HT1080 (cell line): ENCODE measurements around the genes ADCK2, DENND11 and TAS2R5.

RAMPAGE:
- cytosol, long total RNA, result no peak
- long total RNA, result no peak
- nucleus, long total RNA, result no peak
These were observed 52.7 kb upstream of the KDM7A start for GRCh38 chr7:140229492-140229899.

RAMPAGE:
- cytosol, long total RNA, result no peak
- long total RNA, result no peak
- nucleus, long total RNA, result no peak
These were observed 61.9 kb upstream of the KDM7A start for GRCh38 chr7:140238512-140239292.

DNA sequence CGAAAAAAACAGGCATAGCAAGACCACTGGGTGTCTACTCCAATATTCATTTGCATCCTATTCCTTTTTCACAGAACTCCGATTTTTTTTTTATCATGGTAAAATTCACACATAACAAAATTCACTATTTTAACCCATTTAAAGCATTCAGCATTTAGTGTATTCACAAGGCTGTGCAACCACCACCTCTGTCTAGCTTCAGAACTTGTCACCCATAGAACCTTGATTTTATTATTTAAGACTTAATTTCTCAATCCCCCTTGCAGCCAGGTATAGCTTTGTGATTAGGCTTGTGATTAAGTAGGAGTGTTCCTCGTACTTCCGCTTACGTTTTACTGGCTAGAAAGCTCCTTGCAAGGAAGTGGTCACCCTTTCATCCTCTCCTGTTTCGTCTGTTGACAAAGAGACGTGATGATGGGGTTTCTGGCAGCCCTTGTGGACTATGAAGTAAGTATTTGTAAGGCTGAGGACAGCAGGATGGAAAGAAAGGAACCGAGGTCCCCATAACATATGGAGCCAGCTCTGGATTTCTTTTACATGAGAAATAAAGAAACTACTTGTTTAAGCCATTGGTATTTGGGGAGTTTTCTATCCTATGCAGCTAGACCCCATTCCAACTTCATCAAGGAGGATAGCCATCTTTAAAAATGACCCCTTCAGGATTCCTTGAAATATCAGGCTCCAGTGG lies 86.5 kb upstream of the KDM7A start:
RAMPAGE:
- cytosol, long total RNA, result no peak
- long total RNA, result no peak
- nucleus, long total RNA, result no peak

DNA sequence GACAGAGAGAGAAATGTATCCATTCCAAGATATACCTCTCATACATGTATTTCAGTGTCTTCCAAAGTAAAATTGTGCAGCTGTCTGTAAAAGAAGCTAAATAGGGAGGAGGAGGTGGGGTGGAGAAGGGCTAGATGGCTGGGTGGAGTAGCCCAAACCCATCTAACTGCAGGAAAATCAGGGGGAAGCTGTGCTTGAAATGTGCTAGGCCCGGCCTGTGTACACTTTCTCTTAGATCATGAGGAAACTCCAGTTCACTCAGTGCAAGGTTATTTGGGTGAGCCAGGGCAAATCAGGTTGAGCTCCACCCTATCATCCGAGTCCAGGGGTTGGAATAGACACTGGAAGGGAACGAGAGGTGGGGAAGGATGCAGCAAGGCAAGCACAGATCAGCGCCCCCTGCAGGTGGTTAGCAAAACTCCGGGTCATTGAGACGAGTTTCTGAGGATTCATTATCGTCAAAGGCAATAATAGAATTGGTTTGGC lies 35.5 kb downstream of the MKRN1 start:
RAMPAGE:
- cytosol, long total RNA, result no peak
- long total RNA, result no peak
- nucleus, long total RNA, result no peak

GRCh38 chr7:140488507-140488822 lies 9.2 kb upstream of the MKRN1 start:
RAMPAGE:
- cytosol, long total RNA, result no peak
- long total RNA, result no peak
- nucleus, long total RNA, result no peak

RAMPAGE:
- cytosol, long total RNA, result start-site peak on the minus strand at chr7:140525768-140525854, 17 and 16 reads in 2 replicates
- long total RNA, result start-site peak on the minus strand at chr7:140525768-140525813, 9 reads
- nucleus, long total RNA, result no peak
These were observed 46.3 kb upstream of the MKRN1 start for GRCh38 chr7:140525502-140526198.

RAMPAGE:
- cytosol, long total RNA, result no peak
- long total RNA, result no peak
- nucleus, long total RNA, result no peak
These were observed 3.3 kb downstream of the DENND2A start for GRCh38 chr7:140637284-140637735.

DNA sequence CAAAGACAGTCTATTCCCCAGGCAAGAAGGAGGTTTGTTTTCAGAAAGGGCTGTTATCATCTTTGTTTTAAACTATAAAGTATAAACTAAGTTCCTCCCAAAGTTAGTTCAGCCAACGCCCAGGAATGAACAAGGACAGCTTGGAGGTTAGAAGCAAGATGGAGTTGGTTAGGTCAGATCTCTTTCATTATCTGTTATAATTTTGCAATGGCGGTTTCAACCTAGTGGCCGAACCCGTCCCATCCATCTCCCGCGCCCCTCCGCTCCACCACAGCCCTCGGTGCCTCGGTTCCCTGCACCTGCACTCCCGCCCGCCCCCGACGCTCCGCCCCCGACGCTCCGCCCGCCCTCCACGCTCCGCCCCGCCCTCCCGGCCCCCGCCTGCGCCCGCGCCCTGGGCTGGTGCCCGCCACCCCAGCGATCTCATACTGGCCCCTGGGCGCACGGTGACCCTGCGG lies at the start of gene ADCK2:
TSS of gene ADCK2 (plus strand) at position 409 of the 458 bp plus-strand sequence.
RAMPAGE:
- cytosol, long total RNA, result no peak
- long total RNA, result no peak
- nucleus, long total RNA, result no peak

GRCh38 chr7:140723046-140723750 lies 26.7 kb downstream of the NDUFB2 start:
RAMPAGE:
- cytosol, long total RNA, result no peak
- long total RNA, result no peak
- nucleus, long total RNA, result no peak

DNA sequence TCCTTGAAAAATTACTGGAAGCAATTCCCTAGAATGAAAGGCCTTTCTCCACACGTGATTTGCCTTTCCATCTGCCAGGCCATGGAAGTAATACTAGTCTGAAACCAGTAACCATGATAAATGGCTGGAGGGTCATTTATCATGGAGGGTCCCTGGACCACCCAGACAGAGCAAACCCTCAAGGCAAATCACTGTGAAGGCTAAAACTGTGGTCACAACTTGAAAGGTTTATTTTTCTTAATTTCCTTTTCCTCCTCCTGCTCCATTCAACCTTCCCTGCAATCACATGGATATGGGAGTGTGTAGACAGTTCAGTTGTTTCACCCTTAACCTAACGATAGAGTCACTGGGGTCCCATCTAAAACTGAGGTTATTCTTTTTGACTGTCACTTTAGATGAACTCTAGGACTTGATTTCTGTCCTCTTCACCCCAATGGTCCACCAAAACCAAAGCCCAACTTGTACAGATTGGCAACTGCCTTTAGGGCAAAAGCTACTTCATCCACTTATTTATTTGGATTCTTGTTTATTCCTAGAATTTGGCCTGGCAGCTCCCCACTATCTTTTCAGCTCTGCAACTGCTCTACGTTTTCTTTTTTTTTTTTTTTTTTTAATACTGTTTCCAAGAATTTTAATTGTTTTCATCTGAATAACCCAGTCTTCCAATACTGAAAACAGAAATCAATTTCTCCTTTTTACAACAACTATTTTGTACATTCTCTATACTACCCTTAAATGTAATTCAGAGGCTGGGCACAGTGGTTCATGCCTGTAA lies 16.1 kb downstream of the BRAF start:
RAMPAGE:
- cytosol, long total RNA, result no peak
- long total RNA, result no peak
- nucleus, long total RNA, result no peak

DNA sequence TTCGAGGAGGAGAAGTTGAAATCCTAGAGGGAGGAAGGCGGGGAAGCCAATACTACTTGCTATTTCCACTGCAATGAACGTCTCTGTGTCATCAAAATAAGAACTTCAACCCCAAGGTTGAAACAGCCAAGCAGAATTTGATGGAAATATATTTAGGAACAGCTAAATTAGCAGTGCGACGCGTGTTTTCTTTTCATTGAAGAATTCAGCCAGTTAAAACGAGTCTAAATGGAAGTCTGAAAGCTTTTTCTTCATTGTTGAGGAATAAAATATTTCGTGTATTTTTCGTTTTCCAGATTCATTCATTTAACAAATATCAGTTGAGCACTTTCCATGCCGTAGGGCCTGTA lies 474 bp upstream of the BRAF start:
RAMPAGE:
- cytosol, long total RNA, result no peak
- long total RNA, result no peak
- nucleus, long total RNA, result no peak

RAMPAGE:
- cytosol, long total RNA, result no peak
- long total RNA, result no peak
- nucleus, long total RNA, result no peak
These were observed 184.9 kb upstream of the AGK start for GRCh38 chr7:141366015-141366913.

DNA sequence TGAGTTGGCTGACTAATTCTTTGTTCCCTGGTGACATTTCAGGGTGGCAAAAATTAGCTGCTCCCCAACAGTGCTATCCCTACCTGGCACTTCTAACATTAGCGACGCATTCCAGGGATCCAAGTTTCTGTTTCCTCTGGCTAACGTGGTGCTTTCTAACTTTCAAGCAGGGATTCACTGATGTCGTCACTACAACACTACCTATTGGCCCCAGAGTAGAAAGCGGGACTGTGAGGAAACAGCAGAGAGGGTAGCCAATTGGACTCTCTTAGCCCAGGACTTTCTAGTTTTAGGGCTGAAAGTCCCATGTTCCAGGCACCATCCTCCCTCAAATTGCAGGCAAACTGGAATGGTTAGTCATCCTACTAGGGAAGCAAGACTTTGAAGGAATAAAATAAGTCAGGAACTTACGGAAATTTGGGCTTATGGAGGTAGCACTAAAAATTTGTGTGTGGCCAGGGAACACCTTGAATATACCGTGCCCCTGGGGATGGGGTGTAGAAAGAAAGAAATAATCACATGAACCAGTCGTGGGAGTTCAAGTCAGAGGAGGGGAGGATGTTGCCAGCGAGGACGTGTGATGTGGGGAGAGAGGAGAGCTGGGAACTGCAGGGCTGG lies 89.2 kb upstream of the AGK start:
RAMPAGE:
- cytosol, long total RNA, result no peak
- long total RNA, result no peak
- nucleus, long total RNA, result no peak

DNA sequence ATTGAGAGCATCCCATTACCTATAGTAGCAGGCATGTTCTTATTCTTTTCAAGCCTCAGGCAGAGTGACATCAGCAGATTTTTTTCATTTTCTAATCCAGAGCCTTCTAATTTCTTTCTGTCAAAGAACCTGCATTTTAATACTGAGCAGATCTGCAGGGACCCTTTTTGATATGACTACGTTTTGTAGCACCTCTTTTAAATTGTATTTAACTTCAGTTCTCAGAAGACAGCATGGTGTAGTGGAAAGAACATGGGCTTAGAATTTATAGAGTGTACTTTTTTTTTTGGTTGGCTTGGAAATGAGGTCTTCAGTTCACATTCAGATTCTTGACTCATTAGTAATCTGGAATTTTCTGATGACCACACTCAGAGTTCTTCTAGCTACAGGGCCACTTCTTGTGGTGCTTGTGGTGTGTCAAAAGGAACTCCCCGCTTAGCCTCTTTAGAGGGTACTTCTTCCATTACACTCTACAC lies 34.6 kb downstream of the AGK start:
RAMPAGE:
- cytosol, long total RNA, result no peak
- long total RNA, result no peak
- nucleus, long total RNA, result no peak

DNA sequence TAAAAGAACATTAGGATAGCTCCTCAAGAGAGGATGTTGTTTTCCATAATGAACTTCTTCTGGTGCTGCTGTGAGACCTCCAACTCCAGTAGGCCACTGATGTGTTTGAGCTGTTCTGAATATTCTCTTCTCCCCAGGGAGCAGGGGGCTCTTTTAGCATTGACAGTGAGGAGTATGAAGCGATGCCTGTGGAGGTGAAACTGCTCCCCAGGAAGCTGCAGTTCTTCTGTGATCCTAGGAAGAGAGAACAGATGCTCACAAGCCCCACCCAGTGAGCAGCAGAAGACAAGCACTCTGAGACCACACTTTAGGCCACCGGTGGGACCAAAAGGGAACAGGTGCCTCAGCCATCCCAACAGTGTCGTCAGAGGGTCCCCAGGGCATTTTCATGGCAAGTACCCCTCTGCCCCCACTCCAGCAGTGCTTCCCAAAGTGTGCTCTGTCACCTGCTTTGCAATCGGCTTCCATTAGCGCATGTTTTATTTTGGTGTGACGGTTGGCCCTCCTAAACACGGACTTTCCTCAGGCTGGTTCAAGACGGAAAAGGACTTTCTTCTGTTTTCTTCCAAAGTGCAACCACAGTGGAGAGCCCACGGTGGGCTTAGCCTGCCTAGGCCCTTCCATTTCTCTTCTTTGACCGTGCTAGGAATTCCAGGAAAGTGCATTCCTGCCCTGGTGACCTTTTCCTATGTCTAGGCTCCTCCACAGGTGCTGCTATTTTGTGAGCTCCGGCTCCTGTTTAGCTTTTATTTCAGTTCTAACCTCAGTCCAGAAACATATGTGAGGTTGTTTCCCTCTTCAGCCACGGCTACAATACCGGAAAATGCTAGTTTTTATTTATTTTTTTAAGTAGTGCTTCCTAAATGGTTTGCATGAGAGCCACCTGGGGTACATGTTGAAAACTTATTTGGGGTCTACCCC lies 49.1 kb downstream of the DENND11 start:
RAMPAGE:
- cytosol, long total RNA, result no peak
- long total RNA, result no peak
- nucleus, long total RNA, result no peak

GRCh38 chr7:141662965-141663835 lies 38.8 kb downstream of the DENND11 start:
RAMPAGE:
- cytosol, long total RNA, result no peak
- long total RNA, result no peak
- nucleus, long total RNA, result no peak

RAMPAGE:
- cytosol, long total RNA, result no peak
- long total RNA, result no peak
- nucleus, long total RNA, result no peak
These were observed at the start of gene DENND11 for GRCh38 chr7:141702015-141702769. Gene DENND11 (minus strand): TSS chr7:141702166.

DNA sequence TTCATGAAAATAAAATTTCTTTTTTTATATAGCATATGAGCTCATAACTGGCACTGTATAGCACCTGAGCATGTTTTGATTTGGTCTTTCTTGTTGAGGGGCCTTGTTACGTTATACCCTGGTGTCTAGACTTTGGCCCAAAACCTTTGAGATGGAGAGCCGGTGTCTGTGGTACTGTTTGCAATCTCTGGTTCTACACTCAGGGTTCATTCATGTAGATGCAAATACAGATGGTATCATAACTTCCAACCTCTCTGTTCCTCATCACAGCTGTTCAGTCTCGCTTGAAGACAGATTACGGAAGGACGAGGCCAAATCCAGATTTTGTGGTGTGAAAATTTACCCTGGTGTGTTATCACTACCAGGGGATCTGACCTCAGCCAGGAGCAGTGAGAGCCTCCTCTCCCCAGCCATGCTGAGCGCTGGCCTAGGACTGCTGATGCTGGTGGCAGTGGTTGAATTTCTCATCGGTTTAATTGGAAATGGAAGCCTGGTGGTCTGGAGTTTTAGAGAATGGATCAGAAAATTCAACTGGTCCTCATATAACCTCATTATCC lies at the start of gene TAS2R5:
TSS of gene TAS2R5 (plus strand) at position 268 of the 557 bp plus-strand sequence.
RAMPAGE:
- cytosol, long total RNA, result no peak
- long total RNA, result no peak
- nucleus, long total RNA, result no peak

DNA sequence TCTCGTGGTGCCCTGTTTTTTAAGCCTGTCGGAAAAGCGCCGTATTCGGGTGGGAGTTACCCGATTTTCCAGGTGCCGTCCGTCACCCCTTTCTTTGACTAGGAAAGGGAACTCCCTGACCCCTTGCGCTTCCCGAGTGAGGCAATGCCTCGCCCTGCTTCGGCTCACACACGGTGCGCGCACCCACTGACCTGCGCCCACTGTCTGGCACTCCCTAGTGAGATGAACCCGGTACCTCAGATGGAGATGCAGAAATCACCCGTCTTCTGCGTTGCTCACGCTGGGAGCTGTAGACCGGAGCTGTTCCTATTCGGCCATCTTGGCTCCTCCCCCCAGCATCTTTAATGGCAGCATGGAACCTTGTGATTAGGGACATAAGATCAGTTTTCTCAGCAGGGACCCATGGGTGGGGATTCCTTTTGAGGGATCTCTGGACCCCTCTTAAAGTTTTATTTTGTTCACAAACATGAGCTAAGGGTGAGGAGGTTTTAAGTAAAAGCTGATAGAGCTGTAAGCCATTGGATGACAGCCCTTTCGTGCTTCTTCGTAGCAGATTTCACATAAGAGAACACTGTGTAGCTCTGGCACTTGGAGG lies 9.8 kb upstream of the MGAM start:
RAMPAGE:
- cytosol, long total RNA, result no peak
- long total RNA, result no peak
- nucleus, long total RNA, result no peak

GRCh38 chr7:142348844-142349295 lies 91.0 kb upstream of the PRSS58 start:
RAMPAGE:
- cytosol, long total RNA, result no peak
- long total RNA, result no peak
- nucleus, long total RNA, result no peak